Skin of body (tissue), 2 donors: ENCODE data around the genes RAB26, E4F1, IL32 and ZSCAN10.

DNA sequence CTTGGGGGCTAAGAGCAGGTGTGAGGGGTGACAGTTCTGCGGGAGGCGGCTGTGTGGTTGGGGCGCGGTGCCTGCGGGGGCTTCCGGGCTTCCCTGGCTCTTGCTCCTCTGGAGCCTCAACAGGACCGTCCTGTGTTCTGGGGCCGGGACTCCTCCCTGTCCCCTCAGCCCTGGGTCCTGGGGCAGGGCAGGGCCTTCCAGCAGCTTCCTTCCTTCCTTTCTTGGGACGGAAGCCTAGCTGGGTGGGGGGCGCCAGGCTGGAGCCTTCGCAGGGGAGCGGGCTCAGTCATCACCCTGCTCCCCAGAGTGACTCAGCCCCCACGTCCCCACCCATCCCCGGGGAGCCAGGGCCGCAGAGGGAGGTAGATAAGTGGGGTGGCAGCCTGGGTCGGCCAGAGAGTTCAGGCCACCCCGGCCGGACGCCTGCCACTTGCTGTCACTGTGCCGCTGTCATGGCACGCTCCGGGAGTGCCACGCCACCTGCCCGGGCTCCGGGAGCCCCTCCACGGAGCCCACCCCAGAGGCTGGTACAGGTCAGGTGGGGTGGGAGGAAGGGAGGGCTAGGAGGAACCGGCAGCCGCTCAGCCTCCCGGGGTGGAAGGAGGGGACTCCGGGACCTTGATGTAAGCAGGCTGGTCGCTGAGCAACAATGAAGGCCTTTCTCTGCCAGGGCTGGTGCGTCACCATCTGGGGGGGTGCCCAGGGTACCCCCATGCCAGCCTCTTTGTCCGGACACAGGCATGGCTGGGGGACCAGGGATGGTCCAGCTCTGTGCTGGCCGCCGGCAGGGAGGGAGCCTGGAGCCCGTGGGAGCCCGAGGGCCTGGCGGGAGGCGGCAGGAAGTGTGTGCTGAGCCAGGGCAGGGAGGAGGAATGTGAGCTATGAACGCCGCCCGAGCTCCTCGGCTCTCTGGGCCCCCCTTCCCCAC is 6.5 kb downstream of the NHERF2 start:
- RAMPAGE, long total RNA: no peak

- RAMPAGE, long total RNA: no peak
These were observed 8.9 kb downstream of the NTHL1 start for GRCh38 chr16:2038737-2039209.

DNA sequence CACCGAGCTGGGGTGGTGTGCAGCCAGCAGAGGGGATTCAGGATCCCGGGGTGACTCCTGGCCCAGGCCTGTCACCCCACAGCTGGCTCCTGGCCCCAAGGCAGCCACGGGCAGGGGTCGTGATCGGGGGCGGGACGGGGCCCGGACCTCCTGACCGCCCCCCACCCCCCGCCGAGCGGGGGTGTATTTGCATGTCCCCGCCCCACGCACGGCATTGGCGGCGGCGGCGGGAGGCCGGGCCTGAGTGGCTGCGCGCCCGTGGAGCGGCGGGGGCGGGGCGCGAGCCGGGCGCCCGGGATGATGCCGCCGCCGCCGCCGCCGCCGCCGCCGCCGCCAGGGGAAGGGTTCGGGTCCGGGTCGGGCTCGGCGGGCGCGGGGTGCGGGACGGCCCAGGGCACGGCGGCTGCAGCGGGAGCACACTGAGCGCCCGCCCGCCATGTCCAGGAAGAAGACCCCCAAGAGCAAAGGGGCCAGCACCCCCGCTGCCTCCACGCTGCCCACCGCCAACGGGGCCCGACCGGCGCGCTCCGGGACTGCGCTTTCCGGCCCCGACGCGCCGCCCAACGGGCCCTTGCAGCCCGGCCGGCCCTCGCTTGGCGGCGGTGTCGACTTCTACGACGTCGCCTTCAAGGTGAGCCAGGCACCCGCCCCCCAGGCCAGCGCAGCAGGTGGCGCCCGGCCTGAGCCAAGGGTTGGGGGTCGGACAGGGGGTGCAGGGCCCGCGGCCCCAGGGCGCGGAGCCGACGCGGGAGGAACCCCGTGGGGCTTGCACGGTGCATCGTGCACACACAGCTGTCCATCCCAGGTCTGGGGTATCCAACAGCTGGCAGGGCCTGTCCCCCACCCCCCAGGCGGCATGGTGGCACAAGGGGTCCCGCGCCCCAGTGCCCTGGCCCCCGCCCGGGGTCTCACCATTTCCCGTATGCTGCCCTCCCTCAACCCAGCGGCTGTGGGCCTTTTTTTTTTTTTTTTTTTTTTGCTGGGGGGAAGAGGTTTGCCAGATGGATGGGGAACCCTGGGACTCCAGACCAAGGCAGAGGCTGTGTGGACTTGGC is at the start of gene RAB26:
Gene RAB26, plus strand, starts transcription at position 278 of the 1,055 bp plus-strand sequence.
- RAMPAGE, long total RNA: no peak

GRCh38 chr16:2157274-2158565 is 2.1 kb downstream of the TRAF7 start:
- RAMPAGE, long total RNA: no peak

- RAMPAGE, long total RNA: no peak
These were observed 19.1 kb downstream of the TRAF7 start for GRCh38 chr16:2174549-2175141.

DNA sequence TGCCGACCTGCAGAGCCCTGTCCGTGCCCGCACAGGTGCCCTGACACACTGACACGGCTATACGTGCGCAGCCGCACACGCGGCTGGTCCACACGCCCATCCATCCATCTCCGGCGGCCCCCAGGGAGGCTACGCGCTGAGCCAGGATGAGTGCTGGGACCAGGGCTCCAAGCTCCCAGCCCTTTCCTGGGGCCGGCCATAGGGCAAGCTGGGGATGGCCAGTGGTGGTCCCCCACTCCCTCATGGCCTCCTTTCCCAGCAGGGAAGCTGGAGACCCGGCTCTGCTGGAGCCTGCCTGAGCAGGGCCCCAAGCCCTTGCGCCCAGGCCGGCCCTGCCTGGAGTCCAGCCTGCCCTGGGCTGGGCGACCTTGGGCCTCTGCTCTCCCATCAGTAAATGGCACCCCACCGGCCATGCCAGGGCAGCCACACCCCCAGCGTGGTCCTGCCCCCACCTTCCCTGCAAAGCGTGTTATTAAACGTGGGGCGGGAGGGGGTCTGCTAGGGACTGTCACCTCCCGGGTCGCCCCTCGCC is 938 bp downstream of the CASKIN1 start:
- RAMPAGE, long total RNA: no peak

GRCh38 chr16:2223007-2223749 is at the start of gene E4F1:
Gene E4F1, plus strand, starts transcription at chr16:2223591.
- RAMPAGE, long total RNA: no peak

- RAMPAGE, long total RNA: no peak
These were observed 16.4 kb upstream of the RNPS1 start for GRCh38 chr16:2284296-2284702.

DNA sequence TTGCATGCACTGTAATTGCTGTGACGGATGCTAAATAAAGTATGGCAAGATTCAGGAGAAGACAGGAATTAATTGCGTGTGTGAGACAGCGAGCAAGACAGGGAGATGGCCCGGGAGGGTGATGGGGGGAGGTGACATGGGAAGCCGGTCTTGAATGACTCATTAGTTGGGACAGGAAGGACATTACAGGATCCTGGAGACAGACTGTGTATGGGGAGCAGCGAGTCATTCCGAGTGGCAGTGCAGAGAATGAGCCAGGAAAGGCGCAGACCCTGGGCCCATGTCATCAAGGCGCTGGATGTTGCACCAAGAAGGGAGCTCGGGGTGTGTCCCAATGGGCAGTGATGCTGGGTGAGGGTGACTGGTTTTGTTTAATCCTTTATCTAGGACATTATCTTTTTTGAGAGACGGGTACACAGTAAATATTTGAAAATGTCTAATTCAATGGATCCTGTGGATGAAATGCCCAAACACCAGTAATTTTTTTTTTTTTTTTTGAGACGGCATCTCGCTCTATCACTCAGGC is 6.4 kb downstream of the ABCA3 start:
- RAMPAGE, long total RNA: no peak

- RAMPAGE, long total RNA: no peak
These were observed 12.1 kb upstream of the TEDC2 start for GRCh38 chr16:2447795-2448272.

DNA sequence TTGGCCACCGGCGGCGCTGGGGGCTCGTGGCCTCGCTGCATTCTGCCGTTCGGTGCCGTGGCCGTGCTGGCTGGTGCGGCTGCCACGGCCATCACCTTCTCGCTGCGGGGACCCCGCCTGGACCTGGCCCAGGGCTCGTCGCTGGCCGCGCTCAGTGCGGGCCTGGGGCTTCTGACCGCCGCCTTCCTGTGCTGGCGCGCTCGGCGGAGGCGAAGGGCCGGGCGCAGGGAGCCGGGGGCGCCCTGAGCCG is 3.3 kb upstream of the NTN3 start:
- RAMPAGE, long total RNA: no peak

DNA sequence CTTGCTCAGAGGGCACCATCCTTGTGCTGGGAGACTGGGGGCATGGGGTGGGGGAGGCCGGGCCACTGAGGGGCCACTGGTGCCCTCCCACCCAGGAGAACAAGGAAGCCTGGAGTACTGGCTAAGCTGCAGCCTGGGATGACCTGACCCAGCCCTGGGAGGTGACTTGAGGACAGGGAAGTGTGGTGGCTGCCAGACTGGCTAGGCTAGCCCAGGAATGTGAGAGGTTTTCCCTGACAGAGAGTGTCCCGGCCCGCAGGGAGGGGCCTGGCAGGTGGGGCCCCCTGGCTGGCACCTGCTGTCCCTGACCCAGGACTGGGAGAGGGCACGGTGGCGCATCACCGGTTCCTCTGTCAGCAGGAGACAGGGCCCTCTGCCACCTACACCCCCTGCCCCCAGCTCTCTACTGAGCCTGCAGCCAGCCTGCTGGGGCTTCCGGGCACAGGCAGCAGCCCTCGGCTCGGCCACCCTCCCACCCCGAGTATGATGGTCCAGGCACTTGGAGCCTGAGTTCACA is 737 bp downstream of the PRSS27 start:
- RAMPAGE, long total RNA: no peak

DNA sequence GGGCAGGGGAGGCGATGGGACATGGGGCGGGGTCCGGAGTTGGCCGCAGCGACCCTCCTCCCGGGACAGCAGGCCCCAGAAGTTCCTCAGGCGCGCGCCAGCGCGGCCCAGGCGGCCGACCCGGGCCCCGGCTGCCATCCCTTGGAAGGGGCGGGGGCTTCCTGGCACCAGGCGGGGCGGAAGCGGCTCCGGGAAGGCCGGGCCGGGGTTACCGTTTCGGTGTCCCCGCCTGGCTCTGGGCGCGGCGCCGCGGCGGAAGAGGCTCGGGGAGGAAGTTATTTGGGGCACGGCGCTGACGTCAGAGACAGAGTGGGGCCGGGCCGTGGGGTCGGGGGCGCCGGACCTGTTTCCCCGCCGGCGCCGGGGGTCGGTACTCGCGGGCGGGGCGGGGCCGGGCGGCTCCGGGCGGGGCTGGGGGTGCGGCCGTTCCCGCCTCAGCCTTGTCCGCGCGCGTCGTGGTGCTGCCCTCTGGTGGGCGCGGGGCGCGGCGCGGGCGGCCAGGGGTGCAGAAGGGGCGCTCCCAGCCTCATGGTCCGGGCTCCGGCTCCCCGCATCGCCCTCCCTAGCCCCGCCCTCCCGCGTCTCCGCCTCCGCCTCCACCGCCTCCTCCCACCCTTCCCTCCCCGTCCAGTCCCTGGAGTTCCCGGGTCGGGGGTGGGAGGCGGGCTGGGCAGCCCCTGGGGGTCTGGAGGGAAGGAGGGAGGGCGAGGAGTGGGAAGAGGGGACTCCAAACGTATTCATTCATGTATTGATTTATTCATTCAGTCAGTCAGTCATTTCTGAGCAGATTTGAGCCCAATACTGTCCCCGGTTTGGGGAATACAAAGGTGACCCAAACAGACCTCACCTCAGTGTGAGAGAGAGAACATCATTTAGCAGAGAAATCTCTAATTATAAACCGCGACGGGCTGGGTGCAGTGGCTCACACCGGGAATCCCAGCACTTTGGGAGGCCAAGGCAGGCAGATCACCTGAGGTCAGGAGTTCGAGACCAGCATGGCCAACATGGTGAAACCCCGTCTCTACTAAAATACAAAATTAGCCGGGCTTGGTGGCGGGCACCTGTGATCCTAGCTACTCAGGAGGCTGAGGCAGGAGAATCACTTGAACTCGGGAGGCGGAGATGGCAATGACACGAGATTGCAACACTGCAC is 1.3 kb upstream of the PRSS27 start:
- RAMPAGE, long total RNA: no peak

DNA sequence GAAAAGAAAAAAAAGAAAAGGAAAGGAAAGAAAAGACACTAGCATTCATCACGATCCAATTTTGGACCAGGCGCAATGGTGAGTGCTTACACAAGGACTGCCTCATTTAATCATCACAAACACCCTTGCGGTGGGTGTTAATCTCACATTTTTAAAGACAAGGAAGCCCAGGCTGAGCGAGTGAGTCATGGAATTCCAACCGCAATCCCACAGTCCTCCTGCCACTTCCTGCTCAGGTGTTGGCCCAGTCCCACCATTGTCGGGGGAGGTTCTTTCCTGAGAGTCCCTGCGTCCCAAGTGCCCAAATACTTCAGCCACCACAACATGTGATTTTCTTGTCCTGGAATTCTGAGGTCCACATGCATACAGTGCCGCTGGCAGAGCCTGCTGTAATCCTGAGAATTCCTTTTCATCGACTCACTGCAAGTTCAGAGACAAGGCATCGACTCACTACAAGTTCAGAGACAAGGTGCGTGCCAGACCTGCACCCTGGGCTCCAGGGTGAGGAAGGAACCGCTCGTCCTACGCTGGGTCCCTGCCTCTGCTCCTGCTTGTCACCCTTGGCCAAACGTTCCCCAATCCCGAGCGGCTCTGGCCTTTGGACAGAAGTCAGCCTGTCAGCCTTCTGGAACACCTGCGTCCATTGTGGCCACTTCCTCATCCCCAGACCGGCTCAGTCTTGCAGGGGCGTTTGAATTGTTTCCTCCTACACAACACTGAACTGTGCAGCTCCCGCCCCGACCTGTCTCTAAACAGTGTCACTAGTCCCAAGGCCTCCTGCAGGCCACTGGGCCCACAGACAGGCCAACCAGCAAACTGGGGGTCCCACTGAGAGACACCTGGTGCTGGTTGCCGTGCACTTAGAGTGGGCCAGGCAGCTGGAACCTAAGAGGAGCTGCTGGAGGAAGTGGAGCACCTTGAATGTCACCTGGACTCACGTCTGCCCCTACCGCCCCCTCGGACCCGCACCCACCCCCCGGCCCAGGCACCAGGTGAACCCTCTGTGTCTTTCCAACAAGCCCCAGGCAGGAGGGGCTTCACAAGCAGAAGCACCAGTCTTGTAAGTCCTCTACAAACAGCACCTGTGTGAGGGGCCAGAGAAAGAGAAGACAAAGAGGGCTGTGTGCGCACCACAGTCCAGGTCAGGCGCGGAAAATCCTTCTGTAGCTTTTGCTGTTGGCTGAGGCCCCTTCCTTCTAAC is 6.0 kb downstream of the ZG16B start:
- RAMPAGE, long total RNA: no peak

DNA sequence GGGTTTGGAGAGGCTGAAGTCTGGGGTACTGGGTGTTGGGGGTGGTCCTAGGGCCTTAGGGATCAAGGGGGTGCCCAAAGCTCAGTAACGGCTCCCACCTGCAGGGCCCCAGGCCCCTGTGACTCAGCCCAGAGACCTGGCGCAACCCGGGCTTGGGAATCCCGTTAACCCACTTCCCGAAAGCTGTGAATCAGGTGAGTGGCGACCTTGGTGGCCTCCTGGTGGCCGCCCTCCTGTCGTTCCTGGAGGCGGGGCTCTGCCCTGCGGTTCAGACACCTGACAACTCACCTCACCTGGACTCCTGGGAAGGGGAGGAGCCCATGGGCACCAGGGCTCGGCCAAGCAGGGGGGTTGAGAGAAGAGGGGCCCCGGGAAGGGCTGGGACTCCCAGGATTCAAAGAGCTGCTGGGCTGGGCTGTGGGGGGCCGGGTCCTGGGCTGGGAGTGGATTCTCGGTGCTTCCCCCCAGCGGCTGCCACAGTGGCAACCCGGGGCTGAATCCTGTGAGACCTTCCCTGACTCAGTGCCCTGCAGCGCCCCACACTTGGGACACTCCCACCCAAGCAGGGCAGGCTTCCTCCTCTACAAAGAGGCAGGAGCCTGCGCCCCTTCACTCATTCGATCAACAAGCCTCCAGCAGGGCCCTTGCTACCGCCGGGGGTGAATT is 628 bp upstream of the PRSS22 start:
- RAMPAGE, long total RNA: no peak

GRCh38 chr16:2881765-2882475 is 1.1 kb upstream of the FLYWCH2 start:
- RAMPAGE, long total RNA: no peak

GRCh38 chr16:2973013-2973875 is 4.1 kb downstream of the PAQR4 start:
- RAMPAGE, long total RNA: no peak

DNA sequence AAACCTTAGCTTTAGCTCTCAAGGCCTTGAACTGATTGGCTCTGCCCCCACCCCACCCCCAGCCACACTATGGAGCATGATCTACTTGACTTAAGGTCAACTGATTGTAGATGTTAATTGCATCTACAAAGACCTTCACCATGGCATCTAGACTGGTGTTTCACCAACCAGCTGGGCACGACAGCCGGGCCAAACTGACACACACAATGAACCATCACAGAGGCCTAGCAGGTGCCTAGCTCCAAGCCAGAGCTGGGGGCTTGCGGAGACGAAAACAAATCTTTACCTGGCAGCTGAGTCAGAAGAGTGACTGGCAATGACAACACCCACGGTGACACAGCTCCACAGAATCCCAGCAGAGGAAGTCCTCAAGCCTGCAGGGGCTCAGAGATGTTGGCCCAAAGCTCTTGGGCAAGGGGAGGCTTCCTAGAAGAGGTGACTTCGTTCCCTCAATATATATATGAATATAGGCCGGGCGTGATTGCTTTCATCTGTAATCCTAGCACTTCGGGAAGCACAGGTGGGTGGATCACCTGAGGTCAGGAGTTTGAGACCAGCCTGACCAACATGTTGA is 5.1 kb downstream of the MMP25 start:
- RAMPAGE, long total RNA: no peak

DNA sequence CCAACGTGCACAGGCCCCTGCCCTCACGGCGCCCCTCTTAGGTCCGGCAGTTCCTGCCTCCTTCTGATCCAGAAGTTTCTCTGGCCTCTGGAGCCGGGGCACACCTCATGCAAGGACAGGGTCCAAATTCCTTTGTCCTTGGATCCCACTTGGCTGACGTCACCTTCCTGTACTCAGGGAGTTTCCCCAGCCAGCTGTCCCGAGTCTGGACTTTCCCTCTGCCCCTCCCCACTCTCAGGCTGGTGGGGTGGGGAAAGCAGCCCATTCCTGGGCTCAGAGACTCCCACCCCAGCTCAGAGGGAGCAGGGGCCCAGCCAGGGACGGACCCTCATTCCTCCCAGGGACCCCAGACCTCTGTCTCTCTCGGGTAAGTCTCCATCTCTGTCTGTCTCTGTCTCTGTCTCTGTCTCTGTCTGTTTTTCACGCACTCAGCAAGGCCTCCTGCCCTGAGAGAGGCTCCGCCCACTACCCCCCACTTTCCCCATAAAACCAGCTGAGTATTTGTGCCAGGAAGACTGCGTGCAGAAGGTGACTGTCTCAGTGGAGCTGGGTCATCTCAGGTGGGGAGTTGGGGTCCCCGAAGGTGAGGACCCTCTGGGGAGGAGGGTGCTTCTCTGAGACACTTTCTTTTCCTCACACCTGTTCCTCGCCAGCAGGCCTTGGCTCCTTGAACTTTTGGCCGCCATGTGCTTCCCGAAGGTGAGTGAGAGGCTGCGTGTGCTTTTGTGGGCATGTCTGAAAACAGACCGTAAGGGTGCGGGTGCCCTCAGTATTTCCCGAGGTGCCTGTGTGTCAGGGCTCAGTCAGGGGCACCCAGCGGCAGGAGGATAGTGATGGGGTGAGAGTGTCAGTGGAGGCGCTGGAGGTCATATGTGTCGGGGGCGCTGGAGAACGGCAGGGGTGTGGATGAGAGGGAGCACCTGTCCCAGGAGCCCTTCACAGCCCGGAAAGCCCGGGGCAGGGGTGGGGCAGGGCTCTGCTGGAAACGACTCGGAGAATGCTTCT is at the start of gene IL32:
Gene IL32, plus strand, starts transcription at position 513 of the 1,005 bp plus-strand sequence.
- RAMPAGE, long total RNA: start-site peak on the plus strand centred at position 516 of the sequence, 25 bp wide, 47 and 25 reads in 2 replicates

GRCh38 chr16:3099026-3099541 is at the start of gene ZSCAN10:
Gene ZSCAN10, minus strand, starts transcription at chr16:3099294.
- RAMPAGE, long total RNA: no peak